RPMI7951 (cell line): ENCODE results near the gene MXD1.

DNA sequence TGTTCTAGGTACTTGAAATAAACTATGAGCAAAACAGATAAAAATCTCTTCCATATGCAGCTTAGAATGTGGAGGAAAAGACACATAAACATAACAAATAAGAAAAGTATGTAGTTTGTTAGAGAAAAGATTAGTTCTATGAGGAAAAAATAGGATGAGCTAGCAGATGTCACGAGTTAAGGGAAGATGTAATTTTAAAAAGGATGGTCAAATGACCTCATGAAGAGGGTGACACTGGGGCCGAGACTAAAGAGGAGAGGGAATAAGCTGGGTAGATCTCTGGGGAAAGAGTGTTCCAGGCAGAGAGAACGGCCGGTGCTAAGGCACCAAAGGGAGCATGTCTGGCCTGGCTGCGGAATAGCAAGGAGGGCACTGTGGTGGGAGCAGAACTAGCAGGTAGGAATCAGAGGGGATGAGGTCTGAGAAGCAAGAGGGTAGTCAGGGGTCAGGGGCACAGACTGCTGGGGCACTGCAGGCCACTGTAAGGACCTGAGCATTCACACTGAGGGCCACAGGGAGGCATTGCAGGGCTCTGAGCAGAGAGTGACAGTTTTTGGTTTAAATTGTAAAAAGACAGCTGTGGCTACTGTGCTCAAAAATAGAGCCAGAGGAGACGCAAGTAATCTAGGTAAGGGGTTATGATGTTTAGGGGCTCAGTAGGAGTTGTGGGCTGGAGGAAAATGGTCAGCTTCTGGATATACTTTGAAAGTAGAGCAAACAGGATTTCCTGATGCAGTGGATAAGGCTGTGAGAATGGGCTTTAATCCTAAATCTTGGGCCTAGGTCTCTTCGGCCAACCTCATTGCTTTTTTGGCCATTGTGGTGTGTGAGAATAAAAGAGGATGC lies 41.4 kb downstream of the ARHGAP25 start:
- RAMPAGE, long total RNA: no peak

DNA sequence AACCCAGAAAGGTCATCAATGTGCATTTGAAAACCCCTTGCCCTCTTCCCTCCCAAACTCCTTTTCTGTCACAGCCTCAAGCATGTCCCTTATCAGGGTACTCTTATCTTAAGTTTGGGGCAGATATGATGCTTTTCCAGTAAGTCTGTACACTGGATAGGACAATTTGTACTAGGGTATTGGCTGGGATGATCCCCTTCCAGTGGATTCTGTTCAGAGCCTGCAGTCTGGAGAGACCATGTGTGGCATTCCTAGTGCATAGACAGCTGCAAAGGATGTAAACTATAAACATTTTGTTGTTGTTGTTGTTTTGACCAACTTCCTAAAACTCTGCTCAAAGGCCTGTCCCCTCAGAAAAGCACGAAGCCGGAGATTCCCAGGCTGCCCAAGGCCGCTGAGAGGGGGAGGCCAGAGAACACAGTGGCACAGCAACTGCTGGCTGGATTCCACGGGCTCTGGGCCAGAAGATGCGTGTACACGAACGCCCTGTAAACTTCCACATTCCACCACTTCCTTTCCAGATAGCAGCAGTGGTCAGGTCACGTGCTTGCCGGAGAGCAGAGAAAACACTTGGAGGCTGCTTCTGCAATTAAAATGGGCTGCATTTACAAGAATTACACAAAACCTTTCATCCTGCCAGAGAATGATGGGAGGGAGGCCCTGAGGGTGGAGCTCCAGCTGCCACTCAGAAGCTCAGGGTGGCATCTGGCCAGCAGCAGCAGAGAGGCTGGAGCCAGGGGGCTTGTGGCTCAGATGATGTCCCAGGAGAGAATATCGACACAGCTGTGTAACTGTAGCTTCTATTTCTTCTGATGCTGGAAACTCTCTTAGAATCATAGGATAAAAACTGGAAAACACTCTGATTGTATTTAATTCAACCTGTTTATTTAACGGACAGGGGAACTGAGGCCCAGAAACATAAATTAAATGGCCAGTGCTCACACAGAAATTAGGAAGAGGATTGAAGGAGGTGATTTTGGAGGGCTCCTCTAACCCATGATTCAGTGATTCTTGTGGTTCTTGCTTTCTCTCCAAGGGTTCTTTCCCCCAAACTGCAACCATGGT lies 42.0 kb downstream of the BMP10 start:
- RAMPAGE, long total RNA: no peak

DNA sequence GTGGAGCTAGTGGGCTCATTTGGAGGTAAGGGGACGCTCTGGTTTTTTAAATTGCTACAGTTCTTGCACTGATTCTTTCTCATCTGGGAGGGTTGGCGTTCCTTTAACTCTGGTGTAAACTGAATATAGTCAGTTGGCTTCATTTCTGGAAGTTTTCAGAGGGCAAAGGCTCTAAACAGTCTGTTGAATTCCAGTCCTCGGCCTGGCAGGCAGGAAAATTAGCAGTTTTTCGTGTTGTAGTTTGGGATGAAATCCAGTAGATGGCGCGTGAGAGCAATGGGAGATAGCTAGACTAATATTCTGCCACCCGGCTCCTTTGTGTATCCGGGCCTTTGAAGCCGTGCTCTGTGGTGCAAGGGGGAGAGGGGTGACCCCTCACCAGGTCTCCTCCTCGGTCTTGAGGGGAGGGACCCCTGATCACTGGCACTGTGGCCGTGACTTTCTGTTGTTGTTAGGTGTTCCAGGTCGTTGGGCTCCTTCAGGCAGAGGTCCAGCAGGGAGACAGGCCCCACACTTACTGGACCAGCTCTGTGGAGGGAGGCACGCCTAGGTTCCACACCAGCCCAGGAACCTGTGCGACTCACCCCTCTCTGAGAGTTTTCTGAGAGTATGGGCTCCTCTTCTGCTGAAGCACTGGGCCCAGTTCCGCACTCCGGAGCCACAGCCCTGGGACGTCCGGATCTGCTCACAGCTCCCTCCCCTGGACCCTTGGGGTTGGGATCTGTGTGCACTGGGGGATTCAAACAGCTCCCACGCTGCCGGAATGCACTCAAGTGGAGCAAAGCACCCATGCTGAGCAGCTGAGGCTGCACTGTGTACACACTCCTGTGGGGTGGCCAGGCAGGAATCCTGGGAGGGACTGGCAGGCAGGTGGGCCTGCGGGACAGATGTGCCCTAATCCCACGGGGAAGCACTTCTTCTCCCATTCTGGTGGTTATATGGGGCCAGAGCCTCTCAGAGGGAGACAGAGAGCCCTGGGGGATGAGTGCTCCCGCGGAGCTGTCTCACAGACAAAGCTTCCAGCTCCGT lies 9.0 kb downstream of the GKN2 start:
- RAMPAGE, long total RNA: no peak

- RAMPAGE, long total RNA: no peak
These were observed 69.6 kb downstream of the ANTXR1 start for GRCh38 chr2:69082474-69083107.

DNA sequence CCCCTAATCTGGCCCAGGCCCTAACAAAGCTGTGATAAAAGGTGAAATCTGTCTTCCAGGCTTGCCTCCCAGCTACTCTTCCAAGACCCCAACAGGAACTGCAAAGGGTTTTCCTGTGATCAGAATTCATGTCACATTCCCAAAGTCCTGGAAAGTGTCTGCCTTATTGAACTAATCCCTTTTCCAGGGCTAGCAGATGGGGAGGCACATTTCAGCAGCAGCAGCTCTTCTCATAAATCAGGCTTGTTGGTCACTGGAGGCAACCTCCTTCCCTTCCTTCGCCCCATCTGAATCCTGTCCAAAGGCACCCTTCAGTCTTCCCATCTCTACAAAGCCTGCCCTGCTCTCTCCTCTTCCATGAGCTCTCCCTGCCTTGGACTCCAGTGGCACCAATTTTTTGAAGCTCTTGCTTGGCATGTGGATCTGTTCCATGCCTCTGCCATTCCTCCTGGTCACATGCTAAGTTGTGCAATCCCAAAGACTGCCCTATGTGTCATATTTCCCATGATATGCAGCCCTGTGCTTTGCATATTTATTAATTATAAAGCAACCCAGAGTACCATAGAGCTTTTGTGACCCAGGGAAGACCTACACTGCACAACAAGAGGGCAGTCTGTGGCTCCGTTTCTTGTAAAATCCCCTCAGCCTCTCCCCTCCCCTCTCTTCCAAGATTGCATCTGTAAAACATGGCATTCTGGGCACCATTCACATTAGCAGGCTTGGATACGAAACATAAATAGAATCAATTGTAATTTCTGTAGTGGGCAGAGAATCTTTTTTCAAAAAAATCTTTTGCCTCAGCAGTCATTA lies 70.3 kb downstream of the ANTXR1 start:
- RAMPAGE, long total RNA: no peak

DNA sequence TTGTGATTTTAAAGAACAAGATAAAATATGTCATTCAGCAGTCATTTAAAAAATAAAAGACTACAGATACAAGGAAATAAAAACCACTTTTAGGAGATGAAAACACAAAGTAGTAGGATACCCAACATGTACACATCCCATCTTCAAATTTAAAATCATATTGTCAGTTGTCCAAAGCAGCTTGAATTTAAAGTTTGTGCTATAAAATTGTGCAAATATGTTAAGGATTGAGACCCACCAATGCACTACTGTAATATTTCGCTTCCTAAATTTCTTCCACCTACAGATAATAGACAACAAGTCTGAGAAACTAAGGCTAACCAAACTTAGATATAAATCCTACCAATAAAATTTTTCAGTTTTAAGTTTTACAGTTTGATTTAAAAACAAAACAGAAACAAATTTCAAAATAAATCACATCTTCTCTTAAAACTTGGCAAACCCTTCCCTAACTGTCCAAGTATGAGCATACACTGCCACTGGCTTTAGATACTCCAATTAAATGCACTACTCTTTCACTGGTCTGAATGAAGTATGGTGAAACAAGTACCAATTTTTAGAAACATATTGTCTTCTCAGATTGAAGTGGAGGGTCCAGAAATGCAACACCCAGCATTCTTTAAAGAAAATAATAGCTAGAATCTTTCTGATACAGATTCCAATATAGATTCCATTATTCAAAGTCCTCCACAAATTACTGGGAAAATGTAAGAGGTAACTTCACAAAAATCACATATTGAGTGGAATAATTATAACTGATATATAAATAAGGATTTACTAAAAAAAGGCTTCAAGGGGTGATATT lies 61.5 kb downstream of the GFPT1 start:
- RAMPAGE, long total RNA: no peak

DNA sequence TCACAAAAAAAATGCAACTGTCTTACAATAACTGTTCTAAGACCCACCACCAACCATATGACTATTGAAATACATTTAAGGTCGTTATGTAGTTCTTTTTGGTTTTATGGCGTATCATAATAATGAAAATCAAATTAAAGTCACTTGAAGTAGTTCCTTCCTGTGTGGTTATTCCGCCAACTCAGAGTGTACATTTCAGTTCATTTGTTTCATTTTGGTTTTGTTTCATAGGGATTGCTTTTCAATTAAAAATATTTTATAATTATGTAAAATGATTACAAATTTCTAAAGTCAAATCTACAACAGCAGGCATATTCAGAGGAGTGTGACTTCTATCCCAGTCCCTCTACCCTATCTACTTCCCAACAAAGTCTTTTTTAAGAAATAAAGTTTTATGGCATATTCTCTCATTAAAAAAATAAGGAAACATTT lies 46.0 kb upstream of the AAK1 start:
- RAMPAGE, long total RNA: no peak

GRCh38 chr2:69914999-69915606 lies at the start of gene MXD1:
Gene MXD1 (plus strand): TSS chr2:69915109.
- RAMPAGE, long total RNA: no peak

GRCh38 chr2:69917709-69918529 lies 3.0 kb downstream of the MXD1 start:
- RAMPAGE, long total RNA: no peak

DNA sequence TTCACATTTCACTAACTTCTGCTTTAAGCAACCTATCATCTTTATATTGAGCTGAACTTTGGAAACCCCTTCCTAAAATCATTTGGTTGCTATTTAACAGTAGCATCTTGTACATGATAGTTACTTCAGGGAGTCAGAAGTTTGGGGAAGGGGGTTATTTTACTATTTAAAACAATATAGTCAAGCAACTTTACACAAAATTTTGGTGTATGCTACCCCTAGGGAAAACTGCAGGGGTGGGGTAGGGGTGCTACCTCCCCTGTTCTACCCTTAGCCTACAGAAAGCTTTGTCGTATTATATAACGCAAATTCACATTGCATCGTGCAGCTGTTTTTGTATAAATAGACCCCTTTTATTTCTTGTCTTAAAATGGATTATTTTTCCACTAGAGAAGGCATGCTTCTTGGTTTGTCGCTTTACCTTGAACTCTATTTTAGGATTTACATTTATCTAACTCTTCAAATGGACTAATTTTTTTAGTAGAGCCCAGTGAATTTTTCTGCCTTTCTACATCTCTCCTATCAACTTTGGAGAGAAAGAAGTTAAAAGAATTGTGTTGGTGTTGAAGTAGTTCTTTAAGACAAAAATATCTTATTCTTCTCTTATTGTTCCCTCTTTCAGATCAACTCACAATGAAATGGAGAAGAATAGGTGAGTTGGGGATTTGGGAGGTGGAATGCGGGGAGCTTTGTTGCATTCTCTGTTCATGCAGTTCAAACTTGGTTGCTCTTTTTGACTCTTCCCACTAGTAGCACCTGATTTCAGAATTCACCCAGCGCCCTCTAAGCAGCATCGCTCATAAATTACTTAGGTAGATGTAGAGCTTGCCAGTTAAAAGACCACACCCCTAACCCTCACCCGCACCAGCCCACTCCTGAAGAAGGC lies 6.4 kb downstream of the MXD1 start:
- RAMPAGE, long total RNA: no peak

DNA sequence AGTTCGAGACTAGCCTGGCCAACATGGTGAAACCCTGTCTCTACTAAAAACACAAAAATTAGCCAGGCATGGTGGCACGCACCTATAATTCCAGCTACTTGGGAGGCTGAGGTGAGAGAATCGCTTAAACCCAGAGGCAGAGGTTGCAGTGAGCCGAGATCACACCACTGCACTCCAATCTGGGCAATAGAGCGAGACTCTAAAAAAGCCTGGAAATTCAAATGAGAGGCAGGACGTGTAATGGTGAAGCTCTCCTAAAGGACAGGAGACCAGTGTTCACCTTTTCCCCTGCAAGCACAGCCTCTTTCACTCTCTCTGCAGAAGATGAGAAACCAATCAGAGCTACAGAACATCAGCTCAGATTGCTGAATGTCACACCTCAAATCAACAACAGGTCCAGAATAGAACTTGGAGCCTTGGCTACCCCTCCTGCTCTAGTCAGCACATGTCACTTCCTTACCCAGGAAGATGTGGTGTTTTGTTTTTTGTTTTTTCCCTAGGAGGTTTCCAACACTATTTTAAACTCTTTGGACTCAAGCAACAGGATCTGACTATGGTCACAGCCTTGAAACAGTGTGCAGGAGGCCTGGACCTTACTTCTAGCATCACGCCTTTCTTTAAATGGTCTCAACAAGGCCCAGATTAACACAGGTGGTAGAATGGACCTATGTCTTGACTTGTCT lies 41.4 kb upstream of the PCBP1 start:
- RAMPAGE, long total RNA: no peak

- RAMPAGE, long total RNA: no peak
These were observed 600 bp downstream of the PCYOX1 start for GRCh38 chr2:70258301-70259172.

GRCh38 chr2:70328770-70329582 lies 27.1 kb upstream of the FAM136A start:
- RAMPAGE, long total RNA: no peak

DNA sequence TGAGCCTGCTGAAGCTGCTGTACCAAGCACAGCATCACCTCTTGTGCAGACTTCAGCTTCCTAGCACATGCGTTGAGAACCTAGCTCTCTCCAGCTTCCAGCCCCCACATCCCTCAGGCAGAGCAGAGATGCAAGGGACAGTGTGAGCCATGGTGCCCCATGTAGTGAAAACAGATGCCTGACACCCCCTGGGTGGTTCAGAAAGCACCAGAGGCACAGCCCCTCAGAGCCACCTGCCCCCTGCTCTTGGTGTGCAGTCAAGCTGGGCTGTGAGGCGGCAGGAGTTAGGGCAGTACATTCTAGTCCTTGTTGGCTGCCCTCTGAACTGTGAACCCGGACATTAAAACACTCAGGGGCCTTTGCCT lies 52.7 kb downstream of the ADD2 start:
- RAMPAGE, long total RNA: no peak

- RAMPAGE, long total RNA: no peak
These were observed 16.1 kb upstream of the CD207 start for GRCh38 chr2:70851761-70852127.

GRCh38 chr2:71070306-71071046 lies 2.0 kb downstream of the NAGK start:
- RAMPAGE, long total RNA: no peak

DNA sequence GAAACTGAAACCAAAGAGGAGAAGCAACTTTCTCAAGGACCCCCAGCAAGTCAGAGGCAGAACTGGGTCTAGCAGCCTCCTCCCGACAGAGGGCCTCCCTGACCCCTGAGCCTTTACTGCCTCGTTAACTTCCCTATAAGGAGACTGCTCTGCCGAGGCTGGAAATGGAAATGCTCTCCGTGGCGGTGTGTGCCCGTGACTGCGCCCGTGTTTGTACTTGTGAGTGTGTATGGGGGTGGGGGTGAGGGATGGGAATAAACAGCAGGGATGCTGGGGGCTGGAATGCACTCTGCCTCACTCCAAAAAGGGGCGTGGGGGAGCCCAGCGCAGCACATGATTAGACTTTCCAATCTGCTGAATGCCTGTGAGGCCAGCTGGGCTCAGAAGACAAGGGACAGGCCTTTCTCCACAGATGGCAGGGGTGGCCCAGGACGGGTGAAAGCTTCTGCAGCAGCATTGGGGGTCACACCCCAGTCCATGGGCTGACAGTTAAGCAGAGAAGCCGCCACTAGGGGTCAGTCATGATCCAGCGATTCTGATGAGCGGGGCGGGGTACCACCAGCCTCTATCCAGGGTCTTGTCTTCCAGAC lies 26.8 kb downstream of the MPHOSPH10 start:
- RAMPAGE, long total RNA: no peak

DNA sequence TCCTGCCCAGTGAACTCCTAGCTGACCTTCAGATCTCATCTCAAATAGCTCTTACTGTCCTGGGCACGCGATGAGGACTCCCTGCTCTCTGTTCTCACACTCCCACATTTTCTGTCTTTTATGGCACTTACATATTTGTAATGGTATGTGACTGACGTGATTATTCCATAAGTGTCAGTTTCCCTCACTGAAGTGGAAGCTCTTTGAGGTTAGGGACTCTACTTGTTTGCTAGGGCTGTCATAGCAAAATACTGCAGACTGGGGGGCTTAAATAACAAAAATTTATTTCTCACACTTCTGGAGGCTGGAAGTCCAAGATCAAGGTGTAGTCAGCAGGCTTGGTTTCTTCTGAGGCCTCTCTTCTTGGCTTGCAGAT lies 14.7 kb upstream of the DYSF start:
- RAMPAGE, long total RNA: no peak

- RAMPAGE, long total RNA: no peak
These were observed 7.8 kb upstream of the DYSF start for GRCh38 chr2:71458608-71459110.

DNA sequence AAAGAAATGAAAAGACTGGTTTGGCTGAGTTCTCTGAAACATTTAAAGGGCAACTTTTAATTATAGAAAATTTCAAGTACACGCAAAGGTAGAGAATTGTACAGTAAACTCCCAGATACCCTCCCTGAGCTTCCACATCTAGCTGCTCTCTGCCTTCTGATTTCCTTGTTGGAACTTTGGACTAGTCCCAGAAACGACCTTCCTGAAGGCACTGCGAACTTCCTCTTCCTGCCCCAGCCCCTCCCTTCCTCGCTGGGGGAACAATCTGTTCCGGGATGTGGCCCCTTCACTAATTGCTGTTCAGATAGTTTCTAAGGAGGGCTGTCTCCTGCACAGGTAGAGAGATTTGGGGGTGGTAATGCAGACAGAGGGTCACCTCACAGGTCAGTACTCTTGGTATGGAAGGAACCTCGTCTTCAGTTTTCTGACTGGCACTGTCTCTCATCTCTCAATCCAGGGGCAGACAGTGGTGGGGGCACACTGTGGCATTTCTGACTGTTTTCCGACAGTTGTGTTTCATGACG lies 78.8 kb downstream of the DYSF start:
- RAMPAGE, long total RNA: no peak